Umbilical cord (tissue), 2 donors: ENCODE results near the genes LRPAP1 and BLOC1S4.

- RAMPAGE, long total RNA = no peak
These were observed 1.3 kb downstream of the LRPAP1 start for GRCh38 chr4:3530682-3531476.

GRCh38 chr4:3531869-3532850 lies at the start of gene LRPAP1:
LRPAP1 (minus strand) TSS chr4:3532422.
- RAMPAGE, long total RNA = no peak

DNA sequence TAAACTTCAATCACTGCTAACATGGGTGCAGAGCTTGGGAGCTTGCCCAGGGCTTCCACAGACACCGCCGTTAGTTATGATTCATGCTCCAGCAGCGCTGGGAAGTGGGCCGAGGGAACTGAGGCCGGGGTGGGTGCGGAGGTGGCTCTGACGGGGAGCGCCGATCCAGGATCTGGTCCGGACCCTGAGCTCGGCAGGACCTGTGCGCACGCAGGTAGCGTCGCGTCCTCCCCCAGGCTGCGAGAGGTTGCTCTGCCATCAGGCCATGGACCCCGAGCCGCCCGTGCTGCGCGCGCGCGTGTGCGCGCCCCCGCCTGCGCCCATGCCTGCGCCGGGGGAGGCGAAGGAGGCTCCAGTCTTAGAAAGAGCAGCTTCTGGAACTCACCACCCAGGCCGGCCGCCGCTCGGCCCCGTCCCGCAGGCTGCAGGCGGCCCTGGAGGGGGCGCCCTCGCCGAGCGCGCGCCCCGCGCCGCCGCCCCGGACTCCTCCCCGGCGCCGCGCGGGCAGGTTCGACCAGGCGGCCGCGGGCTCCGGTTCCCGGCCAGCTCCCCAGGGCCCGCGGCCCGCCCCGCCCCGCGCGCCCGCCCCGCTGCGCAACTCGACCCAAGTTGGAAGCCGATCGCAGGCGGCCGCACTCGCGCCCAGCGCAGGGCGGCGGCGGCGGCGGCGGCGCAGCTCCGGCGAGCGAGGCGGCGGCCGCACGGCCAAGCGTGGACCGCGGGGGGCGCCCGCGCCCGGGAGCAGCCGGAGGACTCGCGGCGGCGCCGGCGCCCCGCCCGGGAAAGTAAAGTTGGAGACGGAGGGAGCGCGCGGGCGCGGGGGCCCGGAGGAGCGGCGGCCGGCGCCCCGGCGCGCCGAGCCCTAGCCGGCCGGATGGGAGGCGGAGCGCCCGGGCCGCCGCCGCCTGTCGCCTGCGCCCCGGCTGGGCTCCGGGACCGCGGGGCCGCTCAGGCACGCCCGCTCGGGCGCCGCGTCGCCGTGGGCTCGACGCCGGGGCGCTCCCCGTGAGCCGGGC lies 596 bp upstream of the ADRA2C start:
- RAMPAGE, long total RNA = no peak

- RAMPAGE, long total RNA = no peak
These were observed 14.9 kb downstream of the ADRA2C start for GRCh38 chr4:3781193-3781453.

- RAMPAGE, long total RNA = no peak
These were observed 178.8 kb downstream of the OTOP1 start for GRCh38 chr4:4047753-4048425.

DNA sequence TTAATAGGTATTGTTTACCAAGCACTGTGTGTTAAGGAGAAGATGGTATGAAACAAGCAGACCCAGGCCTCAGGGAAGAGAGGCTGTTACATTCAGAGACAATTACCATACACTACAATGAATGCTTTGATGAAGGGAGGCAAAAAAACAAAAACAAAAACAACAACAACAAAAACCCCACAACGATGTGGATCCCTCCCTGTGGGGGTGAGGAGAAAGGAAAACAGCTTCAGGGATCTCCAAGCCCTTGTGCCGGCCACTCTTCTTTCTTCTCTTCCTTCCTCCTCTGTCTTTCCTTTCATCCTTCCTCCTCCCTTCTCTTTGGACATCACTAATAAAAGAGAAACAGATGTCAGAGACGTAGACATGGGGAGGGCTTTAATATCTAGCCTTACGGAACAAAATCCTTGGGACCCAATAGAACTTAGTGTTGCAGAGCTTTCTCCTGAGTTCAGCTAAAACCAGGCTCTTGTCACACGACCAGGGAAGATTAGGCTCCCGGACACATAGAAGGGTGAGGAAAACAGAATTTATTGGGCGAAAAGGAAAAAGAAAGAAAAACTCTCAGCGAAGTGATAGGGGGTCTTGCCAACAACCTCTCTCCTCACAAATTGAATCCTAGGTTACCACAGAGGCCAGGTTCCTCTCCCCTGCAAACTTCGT lies 18.8 kb upstream of the STX18 start:
- RAMPAGE, long total RNA = no peak

GRCh38 chr4:4648718-4649602 lies 107.1 kb upstream of the STX18 start:
- RAMPAGE, long total RNA = no peak

GRCh38 chr4:4667045-4668046 lies 125.5 kb upstream of the STX18 start:
- RAMPAGE, long total RNA = no peak

DNA sequence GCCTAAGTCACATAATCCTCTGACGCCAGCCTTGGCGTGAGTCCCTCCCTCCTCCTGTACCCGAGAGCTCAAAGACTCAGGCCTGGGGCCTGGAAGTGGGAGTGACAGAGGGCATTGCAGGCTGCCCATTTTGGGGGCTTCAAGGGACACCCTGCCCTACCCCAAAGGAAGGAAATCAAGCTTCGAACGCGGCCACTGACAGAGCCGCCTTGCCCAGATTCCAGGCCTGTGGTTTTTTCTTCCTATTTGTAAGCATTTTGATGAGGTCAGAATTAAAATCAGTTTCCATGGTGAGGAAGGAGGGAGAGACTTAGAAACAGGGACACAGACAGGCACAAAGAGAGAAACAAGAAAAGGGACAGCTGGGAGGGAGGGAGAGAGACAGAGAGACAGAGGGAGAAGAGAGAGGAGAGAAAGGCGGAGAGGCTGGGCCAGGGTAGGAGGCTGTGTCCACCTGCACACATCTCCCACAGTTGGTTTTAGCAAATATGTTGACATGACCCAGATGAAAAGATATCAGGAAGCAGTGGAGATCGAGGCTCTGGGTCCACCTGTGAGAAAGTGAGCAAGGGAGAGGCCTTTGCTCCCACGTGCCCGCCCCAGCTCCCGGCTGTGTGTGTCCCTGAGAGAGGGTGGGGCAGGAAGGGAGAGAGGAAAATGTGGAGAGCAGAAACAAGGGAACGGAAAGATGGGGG lies 20.8 kb upstream of the MSX1 start:
- RAMPAGE, long total RNA = no peak

DNA sequence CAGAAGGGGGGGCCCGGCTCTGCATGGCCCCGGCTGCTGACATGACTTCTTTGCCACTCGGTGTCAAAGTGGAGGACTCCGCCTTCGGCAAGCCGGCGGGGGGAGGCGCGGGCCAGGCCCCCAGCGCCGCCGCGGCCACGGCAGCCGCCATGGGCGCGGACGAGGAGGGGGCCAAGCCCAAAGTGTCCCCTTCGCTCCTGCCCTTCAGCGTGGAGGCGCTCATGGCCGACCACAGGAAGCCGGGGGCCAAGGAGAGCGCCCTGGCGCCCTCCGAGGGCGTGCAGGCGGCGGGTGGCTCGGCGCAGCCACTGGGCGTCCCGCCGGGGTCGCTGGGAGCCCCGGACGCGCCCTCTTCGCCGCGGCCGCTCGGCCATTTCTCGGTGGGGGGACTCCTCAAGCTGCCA lies 414 bp downstream of the MSX1 start:
- RAMPAGE, long total RNA = no peak

- RAMPAGE, long total RNA = no peak
These were observed 29.9 kb downstream of the EVC start for GRCh38 chr4:5740868-5741323.

DNA sequence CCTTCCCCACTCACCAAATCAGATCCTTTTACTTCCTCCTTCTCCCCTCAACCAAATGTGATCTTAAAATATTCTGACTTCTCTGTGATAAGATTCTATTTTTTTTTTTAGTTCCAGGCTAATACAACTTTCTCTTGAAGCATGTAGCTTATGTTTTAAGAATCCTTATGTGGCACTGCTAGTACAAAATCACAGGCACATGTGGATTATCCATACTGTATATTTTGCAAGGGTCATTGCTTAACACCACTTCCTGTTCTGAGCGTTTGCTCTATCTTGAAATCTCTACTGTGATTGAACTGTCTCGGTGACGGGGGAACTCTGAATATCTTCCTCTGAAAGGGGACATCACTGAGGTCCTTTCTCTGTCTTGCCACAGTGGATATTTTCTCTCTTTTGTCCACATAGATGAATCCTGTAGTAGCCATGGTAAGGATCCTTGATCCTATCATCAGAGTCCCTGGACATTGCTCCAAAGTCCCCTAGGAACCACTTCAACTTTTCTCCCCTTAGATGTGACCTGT lies 2.1 kb upstream of the WFS1 start:
- RAMPAGE, long total RNA = no peak

GRCh38 chr4:6390406-6390784 lies 82.0 kb downstream of the PPP2R2C start:
- RAMPAGE, long total RNA = no peak

- RAMPAGE, long total RNA = no peak
These were observed at the start of gene BLOC1S4 for GRCh38 chr4:6715586-6716866. BLOC1S4 (plus strand) TSS chr4:6716174.

DNA sequence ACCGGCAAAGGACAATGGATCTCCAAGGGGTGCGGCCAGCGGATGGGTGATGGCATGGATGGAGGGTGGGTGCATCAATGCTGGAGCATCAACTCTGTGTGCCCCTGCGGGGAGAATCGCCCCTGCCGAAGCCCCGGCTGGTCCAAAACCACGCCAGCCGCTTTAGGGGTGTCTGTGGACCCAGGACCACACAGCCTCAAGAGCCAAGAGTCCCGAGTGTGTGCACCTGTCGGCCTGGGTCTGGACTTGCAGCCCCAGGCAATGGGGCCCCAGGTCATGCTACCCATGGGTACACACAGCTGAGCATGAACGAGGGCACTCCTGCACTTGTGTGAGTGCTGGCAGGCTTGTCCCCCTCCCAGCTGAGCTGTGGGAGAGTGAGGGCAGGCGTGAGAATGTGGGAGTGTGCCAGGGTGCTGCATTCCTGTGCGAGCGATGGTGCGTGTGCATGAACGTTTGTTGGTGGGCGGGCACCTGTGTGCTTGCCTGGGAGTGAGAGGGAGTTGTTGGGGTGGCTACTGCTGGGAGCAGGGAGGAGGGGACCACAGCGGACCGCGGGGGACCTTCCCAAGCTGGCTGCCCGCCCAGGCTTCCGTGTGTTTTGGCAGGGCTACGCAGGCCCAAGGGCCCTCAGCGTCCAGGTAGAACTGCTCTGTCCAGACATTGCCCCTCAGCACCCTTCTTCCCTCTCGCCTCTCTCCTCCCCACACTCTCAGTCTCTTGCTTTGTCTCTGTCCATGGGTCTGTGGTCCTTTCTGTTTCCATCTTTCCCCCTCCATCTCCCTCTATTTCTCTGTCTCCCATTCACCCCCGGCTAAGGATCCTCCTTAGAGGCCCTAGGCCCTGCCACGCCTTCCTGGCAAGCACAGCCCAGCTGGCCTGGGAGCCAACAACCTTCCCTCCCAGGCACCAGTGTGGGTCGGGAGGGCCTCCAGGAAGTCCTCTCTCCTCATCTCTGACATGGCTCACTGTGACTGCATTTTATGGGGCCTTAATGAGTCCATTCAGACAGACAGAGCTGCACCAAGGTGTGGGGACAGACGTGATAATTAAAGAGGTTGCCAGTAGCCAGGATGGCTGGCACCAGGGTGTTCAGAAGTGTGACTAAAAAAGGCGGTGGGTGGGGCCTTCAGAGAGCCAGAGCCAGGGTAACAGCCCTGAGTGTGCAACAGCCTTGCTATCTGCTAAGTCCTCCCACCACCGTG lies 31.0 kb downstream of the BLOC1S4 start:
- RAMPAGE, long total RNA = no peak

GRCh38 chr4:6823924-6824769 lies 41.6 kb downstream of the KIAA0232 start:
- RAMPAGE, long total RNA = no peak

DNA sequence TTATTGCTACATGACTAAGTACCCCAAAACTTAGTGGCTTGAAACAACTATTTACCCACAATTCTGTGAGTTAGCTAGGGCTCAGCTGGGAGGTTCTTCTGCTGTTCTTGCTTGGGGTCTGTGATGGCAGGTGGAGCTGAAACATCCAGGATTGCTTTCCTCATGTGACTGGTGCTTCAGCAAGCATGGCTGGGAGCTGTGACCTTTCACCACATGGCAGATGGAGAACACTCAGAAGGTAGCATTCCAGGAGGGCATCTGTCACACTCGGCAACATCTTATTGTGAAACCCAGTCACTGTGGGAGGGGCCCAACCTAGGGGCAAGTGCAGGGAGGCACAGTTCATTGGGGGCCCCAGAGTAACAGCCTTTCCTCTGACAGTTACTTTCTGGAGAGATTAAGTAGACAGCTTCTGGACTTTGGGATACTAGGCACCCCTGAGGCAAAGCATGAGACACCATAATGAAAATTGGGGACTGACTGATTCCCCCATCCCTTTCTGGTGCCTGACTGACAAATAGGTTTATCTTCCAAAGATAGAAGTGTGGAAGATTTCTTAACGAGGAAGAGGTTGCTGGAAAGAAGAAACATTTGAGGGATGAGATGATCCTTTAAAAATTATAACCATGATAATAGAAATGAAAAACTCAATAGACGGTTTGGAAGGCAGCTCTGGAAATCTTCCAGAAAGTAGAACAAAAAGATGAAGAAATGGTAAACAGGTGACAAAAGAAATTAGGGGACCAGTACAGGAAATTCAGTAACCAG lies 56.8 kb upstream of the TBC1D14 start:
- RAMPAGE, long total RNA = no peak

DNA sequence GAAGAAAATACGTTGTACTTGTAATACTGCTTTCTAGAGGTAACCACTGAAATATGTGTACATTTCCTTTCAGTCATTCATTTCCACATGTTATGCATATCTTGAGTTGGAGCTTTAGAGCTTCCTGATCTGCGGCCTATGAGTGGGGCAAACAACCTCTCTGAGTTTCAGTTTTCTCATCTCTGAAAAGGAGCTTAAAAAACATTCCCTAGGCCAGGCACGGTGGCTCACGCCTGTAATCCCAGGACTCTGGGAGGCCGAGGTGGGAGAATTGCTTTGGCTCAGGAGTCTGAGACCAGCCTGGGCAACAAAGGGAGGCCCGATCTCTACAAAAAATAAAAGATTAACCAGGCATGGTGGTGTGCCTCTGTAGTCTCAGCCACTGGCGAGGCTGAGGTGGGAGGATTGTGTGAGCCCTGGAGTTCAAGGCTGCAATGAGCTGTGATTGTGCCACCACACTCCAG lies 5.3 kb upstream of the TBC1D14 start:
- RAMPAGE, long total RNA = no peak

DNA sequence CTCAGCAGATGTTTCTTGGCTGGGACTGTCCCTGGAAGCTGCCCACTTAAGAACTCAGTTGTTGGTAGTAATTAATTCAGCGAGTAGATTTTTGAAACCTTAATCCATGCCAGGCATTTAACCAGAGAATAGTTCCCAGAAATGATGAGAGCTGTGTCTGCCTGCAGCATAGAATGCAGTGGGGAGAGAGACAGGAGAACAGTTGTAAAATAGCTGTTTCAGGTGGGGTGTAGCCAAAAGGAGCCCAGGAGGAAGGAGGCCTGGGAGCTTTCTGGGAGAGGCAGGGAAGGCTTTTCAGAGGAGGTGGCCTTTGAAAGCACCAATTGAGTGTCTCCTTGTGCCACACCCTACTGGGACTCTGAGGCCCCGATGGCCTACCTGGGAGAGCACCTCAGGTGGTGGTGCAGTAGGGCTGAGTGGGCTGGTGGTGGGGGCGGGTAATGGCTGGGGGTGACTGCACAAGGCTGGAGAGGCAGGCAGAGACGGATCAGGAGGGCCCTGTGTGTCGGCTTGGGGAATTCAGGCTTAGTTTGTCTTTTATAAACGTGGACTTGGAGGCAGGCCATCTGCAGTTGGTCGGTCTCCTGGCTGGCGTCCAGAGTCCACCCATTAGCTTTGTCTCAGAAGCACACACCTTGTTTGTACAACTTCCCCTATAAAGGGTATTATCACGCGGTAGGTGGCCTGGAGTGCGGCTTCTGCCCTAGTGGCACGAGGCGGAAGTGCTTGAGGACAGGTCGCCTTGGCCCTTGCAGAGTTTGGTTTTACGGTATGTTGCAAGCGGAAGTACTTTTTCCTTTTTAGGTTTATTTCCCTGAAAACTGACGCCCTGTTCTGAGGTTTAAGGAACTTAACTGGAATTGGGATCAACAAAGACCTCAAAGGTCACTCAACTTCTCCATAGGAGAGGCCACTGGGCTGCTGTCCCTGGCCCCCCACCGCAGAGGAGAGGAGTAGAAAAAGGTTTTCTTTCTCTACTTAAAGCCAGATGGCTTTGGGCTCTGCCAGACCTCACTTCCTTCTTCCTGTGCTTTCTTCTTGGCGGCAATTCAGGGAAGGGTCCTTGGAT lies 7.9 kb downstream of the TBC1D14 start:
- RAMPAGE, long total RNA = no peak

DNA sequence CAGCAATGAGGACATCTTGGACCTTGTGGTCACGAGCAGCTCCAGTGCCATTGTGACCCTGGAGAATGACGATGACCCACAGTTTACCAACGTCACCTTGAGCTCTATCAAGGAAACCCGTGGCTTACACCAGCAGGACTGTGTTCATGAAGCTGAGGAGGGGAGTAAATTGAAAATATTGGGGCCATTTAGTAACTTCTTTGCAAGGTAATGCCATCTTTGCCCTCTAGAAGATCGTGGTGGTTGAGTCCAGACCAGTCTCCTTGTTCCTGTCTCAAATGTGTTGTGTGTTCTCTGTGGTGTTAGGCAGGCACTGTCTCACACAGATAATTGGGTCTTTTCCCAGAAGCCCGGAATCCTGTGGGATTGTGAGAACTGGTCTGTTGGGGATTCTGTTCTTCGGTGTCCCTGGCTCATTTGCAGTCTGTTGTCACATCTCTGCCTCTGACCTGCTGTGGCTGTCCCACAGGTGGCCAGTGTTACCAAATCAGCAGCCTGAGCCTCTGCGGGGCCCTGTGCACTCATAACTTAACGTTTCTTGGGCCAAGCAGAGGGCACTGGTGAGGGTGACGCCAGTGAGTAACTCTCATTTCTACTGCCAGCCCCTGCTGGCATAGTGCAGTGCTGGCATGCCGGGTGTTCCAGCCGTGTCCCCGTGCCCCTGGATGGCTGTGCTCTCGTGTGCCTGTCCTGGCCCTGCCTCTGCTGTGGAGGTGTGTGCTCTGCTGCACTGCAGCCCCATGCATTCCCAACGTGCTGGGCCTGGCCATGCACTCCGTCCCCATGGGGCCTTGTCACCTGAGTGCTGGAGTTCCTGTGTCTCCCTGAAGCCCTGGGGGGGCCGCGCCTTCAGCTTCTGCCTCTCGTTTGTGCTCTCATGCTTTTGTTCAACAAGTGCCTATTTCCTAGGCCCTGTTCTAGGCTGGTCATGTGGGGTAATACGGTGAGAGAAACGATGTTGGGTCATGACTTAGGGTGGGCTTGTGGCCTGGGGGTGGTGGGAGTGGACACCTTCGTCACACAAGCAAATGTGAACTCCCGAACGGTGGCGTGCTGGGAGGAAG lies 14.6 kb downstream of the TBC1D14 start:
- RAMPAGE, long total RNA = no peak